Measurements from ENCODE around the genes COL16A1 and RBBP4.

GRCh38 chr1:31506812-31507623 is 69.3 kb upstream of the TINAGL1 start:
- PRO-cap: no peak

- PRO-cap: unidirectional peak, plus-strand start at chr1:31670005
Measured at GRCh38 chr1:31669551-31670819, 25.3 kb upstream of the PEF1 start.

- PRO-cap: bidirectional peak, plus-strand start at chr1:31704120, minus-strand start at chr1:31704017
Measured at GRCh38 chr1:31703783-31704307, at the start of gene COL16A1. COL16A1 (minus strand) TSS chr1:31704017.

DNA sequence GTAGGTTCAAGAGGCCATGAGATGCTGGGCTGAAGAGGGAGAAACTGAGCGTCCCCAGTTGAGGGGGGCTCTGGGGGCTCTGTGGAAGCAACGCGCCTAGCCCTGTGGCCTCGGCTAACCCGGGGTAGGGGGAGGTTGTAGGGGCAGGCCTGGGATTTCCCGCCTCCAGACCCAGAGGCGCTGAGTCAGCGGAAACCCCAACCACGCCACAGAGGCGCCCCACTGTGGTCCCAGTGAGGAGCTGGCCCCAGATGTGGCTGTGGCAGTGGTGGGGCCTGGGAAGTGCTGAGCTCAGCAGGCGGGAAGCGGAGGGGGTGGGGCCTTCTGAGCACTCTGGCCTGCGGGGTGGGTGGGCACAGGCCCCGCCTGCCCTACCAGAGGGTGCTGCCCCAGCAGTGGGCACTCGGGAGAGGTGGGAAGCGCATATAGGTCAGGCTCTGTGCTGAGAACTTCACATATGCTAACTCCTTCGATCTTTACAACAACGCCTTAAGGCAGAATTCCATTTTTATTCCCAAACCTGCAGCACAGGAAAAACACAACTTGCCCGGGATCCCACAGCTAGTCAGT is 1.4 kb upstream of the COL16A1 start:
- PRO-cap: no peak

DNA sequence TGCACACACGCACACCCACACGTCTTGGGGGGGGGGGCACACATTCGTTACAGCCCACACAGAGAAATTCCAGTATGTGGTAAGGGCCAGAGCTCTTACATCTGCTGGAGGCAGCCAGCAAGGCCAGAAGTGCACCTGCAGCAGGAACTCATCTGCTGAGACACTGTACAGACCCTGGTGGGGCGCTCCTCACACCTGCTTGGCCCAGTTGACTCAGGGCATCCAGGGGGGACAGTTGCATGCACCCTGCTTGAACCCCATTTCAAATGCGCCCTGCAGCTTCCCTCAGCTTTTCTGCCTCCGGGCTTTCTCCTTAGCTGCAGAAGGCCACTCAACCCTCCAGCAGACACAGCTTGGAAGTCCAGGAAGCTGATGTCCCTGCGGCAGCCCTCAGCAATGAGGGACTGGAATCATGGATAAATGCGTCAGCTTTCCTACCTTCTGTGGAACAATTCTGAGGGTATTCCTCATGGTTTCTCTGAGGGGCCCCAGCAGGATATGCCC is 32.9 kb upstream of the SPOCD1 start:
- PRO-cap: no peak

GRCh38 chr1:31911467-31912307 is 26.5 kb downstream of the PTP4A2 start:
- PRO-cap: no peak

DNA sequence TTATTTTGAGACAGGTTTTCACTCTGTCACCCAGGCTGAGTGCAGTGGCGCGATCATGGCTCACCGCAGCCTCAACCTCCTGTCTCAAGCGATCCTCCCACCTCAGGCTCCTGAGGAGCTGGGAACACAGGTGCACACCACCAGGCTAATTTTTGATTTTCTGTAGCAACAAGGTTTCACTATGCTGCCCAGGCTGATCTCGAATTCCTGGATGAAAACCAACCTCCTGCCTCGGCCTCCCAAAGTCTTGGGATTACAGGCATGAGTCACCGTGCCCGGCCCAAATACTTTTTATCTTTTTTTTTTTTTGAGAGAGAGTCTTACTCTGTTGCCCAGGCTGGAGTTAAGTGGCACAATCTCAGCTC is 15.5 kb downstream of the PTP4A2 start:
- PRO-cap: no peak

- PRO-cap: bidirectional peak, plus-strand start at chr1:31938613, minus-strand start at chr1:31938369
Measured at GRCh38 chr1:31938480-31939271, 508 bp upstream of the PTP4A2 start.

DNA sequence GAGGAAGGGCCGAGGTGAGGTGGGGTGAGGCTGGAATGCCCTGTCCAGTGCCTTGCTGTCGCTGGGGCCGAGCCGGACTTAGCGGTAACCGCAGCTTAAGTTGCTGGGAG is 1.0 kb downstream of the KHDRBS1 start:
- PRO-cap: no peak

DNA sequence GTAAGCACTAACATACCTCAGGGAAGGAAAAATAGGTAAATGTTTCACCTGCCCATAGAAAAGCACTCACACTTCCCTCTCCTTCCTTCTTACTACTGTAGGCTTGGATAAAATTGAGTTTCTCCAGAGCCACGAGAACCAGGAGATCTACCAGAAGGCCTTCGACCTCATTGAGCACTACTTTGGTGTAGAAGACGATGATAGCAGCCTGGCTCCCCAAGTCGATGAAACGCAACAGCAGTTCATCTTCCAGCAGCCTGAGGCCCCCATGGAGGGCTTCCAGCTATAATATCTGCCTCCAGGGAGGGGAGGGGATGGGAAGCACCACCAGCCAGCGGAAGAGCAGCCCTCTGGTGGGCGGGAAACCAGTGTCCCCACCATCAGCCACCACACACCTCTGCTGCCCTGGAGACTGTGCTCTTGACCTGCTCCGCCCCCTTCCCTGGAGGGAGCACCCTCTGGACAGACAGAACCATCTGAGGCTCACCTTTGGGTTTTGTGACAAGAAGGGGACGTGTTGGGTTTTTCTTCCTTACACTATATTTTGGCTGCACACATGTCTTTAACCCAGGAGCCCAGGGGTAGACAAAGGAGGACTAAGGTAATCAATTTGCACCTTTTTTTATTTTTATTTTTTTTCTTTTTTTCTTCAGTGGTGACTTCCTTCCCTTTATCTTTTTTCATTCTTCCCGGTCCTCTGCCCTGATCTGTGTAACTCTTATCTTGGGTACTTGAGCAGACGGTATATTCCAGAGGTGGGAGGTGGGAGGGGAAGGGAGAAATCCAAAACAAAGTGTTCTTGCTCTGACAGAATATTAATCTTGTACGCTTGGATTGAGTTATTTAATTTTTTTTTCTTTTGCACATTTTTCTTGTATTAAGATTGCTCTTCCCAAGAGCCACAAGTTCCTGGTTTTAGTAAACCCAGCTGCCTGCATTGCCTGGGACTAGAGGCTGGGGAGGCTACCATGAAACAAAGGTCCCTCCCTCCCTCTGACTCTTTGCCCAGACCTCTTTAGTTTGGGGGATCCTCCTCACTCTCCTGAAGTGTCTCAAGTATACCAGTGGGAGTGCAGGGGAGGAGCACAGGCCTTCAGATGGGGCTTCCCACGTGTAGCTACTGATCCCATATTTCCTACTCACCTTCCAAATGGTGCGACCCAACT is 8.5 kb upstream of the TXLNA start:
- PRO-cap: no peak

- PRO-cap: no peak
Measured at GRCh38 chr1:32181119-32181920, 1.8 kb downstream of the TXLNA start.

DNA sequence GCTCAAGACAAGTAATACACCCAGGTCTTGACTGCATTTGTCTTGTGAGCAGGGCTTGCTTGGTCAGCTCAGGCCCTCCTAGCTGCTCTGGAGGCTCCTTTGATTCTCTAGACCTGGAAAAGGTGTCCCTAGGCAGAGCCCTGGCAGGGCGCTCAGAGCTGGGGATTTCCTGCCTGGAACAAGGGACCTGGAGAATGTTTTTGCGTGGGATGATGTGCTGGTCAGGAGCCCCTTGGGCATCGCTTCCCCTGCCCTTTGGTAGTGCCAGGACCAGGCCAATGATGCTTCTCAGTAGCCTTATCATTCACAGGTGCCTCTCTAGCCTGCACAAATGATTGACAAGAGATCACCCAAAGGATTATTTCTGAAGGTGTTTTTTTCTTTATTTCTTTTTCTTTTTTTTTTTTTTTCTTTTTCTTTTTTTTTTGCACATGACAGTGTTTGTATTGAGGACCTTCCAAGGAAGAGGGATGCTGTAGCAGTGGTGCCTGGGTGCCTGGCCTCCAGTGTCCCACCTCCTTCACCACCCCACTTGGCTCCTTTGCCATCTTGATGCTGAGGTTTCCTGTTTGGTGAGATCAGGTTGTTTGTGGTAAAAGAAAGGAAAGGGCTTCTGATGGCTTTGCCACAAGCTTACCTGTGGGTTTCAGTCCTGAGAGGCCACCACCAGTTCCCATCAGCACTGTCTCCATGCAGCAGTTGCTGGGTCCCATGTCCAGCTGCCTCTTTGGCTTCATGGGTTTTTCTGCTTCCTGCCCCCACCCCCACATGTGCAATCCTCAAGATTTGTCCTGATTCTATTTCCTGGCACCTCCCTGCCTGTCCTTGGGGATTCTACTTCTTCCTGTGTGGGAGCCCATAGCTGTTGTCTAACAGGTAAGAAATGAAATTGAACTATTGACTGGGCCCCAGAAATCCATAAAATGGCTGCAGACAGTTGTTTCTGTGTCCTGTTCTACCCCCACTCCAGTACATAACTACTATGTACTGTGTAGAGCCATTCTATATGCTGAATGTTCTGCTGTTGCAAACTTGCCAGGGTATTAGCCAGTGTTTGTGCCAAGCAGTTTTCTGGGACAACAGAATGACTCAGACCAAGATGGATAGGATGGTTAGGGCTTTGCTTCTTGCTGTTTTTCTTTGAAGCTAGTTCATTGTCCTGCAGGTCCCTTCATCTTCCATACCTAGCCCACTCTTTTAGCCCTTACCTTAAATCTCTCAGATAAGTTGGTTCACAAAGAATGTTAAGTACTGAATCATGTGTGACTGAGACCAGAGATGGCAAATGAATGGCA is 4.4 kb upstream of the CCDC28B start:
- PRO-cap: no peak

DNA sequence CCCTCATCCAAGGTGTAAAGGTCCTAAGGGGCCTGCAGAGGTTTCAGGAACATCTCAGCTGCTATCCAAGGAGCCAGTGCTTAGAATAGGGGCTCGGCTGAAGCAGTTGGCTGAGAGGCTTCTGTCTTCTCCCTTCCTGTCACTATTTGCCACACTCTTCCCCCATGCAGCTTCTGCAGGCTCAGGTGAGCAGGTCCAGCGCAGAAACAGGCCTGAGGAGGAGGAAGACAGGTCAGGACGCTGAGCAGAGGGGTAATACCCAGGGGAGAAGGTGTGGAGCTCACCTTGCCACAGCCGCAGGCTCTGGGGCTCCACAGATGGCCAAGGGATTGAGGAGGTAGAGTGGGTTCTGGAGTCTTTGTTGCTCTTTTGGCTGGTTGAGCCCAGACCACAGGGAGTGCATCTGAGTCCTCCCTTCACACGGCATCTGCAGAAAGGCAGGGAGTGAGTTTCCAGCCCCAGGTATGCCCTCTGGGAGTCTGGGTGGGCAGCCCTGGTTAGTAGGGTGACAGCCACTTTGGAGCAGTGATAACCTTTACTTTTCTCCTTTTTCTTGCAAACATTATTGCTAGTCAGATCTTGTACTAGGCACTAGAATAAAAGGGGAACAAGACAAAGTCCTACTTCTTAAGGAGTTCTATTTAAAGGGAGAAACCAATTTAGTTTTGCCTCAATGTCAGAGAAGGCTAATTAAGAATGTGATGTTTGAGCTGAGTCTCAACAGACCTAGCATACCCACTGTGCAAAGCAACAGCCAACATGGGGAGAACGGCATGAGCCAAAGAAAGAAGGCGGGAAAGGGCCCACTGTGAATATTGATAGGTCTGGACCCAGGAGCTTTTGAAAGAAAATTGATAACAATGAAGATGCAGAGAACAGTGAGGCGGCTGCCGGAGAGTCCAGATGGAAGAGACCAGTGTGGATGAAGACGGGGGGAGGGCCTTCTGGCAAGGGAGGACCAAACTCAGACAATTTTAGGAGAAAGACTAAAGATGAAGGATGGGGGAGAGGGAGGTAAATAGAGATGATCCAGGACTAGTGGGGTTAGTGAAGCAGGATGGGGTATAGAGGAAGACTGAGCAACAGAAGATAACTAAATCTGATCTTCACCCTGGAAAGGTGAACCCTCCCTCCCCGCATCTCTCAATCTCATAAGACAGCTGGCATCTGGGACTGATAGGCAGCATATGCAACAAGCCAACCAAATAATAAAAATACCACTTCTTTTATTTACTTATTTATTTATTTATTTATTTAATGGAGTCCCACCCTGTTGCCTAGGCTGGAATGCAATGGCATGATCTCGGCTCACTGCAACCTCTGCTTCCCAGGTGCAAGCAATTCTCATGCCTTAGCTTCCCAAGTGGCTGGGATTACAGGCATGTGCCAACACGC is 10.0 kb downstream of the EIF3I start:
- PRO-cap: no peak

- PRO-cap: no peak
Measured at GRCh38 chr1:32333058-32333459, 3.0 kb downstream of the MARCKSL1 start.

GRCh38 chr1:32378878-32379741 is 15.1 kb downstream of the BSDC1 start:
- PRO-cap: no peak

- PRO-cap: no peak
Measured at GRCh38 chr1:32386689-32387426, 7.4 kb downstream of the BSDC1 start.

- PRO-cap: no peak
Measured at GRCh38 chr1:32623527-32623996, 26.8 kb downstream of the ZBTB8OS start.

DNA sequence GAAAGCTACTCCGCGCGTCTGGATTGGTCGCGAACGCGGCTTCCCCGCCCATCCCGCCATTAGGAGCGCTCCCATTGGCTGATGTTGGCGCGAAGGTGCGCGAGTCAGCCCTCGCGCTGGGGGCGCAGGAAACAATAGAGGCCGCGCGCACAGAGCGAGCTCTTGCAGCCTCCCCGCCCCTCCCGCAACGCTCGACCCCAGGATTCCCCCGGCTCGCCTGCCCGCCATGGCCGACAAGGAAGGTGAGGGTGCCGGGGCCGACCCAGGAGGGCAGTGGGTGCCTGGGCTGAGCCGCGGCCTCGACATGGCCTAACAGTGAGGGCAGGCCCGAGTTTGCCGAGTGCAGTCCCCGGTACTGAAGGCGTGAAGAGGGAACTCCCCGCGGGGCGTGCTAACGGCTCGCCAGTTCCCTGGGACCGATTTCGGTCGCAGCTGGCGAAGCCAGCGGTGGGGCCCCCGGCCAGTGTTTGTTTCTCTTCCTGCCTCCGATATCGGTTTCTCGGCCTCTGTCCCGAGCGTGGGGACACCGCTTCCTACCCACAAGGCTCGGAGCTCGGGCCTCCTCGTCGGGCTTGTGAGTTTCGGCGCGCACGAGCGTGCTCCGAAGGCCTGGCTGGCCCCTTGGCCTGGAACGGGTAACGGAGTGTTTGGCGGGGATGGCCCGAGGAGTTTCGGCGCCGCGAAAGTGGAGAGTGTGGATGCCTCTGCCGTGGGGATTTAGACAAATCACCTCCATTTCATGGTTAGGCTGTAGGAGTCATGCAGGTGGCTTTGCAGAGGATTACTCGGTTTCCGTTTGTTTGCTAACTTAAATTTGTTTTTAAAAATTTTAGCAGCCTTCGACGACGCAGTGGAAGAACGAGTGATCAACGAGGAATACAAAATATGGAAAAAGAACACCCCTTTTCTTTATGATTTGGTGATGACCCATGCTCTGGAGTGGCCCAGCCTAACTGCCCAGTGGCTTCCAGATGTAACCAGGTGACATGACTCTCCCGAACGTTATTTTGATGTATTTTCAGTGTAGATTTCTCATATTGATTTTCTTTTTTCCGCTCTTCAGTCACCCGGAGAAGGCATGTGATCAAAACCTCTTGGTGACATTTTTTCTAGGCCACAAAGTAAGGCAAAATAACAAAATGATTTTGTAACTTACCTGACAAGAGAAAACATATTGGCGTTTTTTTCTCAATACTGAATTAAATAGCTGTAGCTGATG is at the start of gene RBBP4:
Gene RBBP4, plus strand, starts transcription at position 128 of the 1,219 bp plus-strand sequence.
- PRO-cap: bidirectional peak, plus-strand start at position 111 of the sequence, minus-strand start outside the sequence

DNA sequence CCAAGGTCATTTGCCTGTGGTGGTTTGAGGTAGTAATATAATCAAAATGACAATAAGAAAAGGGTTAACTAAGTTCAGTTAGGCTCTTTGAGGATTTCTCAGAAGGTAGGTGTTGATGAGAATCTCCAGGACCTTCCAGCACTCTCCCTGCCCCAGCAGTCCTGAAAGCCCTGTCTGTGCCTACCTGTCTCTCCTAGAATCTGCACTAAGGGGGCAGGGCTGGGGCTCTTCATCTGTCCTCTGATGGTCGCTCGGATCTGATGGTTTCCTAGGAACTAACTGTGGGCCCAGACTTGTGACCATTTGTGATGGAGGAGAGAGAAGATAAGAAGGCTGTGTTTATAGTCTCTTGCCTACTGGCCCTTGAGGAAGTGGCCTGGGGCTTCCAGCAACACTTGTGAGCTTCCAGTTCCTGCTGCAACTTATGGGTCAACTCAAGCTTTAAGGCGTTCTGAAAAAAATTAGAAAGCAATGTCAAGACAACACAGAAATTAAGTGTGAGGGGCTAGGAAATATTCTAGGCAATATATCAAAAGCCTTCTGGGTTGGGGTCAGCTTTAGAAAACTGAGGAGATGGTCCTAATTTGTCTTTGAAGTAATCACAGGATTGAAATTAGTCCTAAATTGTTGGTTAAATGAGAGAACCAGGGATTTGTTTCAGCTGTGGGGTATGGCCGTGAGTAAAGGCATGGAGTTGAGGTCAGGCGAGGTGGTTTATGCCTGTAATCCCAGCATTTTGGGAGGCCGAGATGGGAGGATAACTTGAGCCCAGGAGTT is 14.2 kb downstream of the KIAA1522 start:
- PRO-cap: no peak

DNA sequence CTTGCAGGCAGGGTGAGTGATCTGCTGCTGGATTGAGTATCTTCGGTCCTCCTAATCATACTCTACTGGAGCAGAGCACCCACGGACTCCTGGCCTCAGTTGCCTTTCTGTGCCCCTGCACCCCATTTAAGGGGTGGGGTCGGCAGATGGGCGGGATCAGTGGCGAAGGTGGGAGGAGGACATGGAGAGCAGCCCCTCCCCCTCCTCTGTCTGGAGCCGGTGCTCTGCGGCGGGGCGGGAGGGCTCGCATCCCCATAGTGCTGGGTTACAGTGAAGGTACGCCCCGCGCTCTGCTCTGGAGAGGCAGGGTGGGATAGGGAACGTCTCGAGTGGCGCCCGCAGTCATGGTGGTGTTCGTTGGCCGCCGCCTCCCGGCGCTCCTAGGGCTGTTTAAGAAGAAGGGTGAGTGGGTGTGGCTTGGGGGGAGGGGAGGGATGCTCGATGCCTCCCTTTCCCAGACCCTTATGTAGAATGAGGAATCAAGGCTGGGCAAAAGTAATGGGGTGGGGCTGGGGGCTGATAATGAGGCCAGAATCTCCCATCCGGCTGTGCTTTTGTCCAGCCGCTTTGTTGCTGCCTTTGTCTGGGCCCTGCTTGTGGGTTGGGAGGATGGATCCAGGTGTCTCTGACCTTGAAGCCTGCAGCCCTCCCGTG is 23.9 kb downstream of the KIAA1522 start:
- PRO-cap: no peak